HL-60 (cell line): ENCODE measurements around a stretch of chr6.

- RRBS: no CpG with 5 or more reads among the region's 3 CpGs
These were observed 6.0 kb upstream of the GTF3C6 start for GRCh38 chr6:110952420-110952921.

- RRBS: no CpG with 5 or more reads among the region's 4 CpGs
These were observed 34.7 kb downstream of the SLC16A10 start for GRCh38 chr6:111121929-111122459.

- RRBS: no CpG with 5 or more reads among the region's 6 CpGs
These were observed 40.2 kb downstream of the SLC16A10 start for GRCh38 chr6:111127486-111128010.

DNA sequence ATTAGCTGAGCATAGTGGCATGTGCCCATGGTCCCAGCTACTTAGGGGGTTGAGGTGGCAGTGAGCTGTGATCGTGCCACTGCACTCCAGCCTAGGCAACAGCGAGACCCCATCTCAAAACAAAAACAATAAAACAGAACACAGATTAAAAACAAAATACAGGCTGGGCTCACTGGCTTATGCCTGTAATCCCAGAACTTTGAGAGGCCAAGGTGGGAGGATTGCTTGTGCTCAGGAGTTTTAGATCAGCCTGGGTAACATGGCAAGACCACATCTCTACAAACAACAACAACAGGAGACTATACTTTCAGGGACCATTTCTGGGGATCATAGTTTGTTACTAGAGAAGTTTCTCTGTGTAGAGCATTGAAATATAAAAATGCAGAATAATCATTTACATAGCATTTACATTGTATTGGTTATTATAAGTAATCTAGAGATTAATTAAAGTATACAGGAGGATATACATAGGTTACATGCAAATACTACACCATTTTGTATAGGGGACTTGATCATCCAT is 62.7 kb upstream of the MFSD4B start:
- RRBS: no CpG with 5 or more reads among the region's 2 CpGs

DNA sequence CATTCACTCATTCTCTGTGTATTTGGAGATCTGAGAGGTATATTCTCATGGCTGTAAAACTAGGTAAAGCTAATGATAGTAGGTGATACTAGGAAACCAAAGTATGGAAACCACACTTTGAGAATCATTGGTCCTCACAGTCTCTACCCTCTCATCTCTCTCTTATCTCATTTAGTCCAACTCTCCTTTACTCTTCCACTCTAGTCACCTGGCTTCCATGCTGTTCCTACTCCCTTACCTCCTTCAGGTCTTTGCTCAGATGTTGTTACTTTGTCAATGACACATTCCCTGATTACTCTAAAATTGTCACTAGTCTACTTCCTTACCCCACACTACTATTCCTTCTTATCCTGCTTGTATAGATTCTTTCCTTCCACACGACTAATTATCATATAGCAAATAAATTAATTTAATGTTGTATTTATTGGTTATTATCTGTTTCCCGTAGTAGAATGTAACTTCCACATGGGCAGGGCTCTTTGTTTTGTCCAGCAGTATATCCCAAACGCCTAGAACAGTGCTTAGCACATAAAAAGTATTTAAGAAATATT is 67.5 kb downstream of the REV3L start:
- RRBS: no CpG with 5 or more reads among the region's 3 CpGs

DNA sequence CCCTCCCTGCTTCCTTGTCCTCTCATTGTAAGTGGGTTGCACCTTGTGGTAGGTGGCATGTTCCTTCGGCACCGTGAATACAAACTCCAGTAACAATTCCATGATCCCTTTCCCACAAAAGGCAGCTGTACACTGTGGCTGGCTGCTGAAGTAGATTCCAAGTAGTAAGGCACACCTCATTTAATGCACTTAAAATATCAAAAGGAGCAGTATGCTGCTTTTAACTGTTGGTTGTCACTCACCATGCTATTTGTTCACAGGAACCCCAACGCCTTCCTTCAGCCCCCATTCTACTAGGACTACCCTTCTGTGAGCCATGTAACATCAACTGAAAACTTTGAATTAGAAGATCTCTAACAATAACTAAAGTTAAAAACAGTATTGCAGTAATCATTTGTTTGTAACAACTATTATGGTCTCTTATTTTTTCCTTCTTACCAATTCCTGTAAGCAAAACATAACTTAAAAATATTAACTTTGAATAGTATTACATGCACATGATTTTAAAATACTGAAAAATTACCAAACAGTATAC is 8.6 kb downstream of the REV3L start:
- RRBS: no CpG with 5 or more reads among the region's 3 CpGs

GRCh38 chr6:111481513-111481814 is 1.6 kb downstream of the REV3L start:
- RRBS: no CpG with 5 or more reads among the region's 1 CpG

DNA sequence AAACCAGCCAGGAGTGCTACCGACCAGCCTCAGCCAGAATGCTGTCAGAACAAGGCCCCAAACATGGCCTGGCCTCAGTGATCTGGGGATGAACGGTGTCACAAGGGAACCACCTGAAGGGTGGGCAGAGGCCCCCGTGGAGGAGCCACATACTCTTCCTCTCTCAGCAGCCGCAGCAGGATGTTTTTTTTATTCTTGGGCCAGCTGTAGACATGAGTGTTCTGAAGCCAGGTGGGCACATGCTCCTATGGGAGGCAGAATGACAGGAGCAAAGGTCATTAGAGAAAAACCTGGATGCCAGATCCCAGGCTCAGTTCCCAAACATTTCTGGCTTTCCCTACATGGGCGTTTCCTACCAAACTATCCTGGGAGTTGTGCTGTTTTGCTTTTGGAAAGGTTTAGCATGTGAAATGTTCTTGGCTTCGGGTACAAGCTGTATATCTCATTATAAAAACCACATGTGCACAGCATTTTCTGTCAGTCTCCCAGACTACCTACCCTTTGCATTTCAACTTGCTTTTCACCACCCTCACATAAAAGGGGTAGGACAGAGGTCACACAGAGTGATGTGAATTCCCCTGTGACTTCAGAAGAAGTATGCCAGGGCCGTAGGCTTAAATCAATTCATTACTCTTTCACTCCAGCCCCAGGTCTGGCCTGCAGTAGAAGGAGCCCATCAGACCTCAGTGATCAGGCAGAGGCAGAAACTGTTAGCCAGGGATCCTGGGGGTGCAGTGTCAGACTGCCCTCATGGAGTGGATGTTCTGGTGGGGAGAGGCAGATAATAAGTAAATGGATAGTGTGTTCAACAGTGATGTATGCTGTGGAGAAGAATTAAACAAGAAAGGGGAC is 46.1 kb downstream of the TRAF3IP2 start:
- RRBS: no CpG with 5 or more reads among the region's 7 CpGs

GRCh38 chr6:111564413-111565231 is 41.1 kb downstream of the TRAF3IP2 start:
- RRBS: 91% methylated on average over 1 of the region's 9 CpGs

GRCh38 chr6:111566767-111567769 is 38.6 kb downstream of the TRAF3IP2 start:
- RRBS: no CpG with 5 or more reads among the region's 23 CpGs

- RRBS: 99% methylated on average over 4 of the region's 17 CpGs
These were observed 14.2 kb downstream of the TRAF3IP2 start for GRCh38 chr6:111591099-111592186.

- RRBS: no CpG with 5 or more reads among the region's 3 CpGs
These were observed 92.6 kb upstream of the TRAF3IP2 start for GRCh38 chr6:111698388-111698594.

DNA sequence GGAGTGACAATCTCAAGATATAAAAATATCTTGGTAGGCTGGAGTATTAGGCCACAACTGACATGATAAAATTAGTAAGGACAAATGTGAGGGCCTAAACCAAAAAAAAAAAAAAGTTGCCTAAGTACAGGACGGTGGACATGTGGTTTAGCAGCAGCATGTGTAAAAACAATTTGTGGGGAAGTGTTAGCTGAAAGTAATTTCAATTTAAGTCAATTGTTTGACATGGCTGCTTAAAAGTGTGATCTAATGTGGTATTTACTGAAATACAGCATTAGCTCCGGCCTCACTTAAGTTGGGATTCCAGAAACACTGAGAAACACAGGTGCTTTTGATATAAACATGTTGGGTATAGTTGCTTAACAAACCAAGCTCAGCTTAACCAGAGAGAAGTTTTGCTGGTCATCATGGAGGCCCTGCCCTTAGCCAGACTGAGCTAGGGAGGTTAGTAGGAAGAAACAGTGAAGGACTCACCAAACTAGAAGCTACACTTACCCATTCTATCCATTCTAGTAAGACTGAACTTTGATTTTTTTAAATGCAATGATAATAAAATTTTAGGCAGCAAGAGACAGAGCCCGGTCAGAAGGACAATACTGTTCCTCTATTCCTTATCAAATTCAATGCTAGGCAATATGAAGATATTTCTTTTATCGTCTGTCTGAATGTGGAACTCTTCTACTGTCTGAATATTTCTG is 119.6 kb downstream of the FYN start:
- RRBS: no CpG with 5 or more reads among the region's 4 CpGs

DNA sequence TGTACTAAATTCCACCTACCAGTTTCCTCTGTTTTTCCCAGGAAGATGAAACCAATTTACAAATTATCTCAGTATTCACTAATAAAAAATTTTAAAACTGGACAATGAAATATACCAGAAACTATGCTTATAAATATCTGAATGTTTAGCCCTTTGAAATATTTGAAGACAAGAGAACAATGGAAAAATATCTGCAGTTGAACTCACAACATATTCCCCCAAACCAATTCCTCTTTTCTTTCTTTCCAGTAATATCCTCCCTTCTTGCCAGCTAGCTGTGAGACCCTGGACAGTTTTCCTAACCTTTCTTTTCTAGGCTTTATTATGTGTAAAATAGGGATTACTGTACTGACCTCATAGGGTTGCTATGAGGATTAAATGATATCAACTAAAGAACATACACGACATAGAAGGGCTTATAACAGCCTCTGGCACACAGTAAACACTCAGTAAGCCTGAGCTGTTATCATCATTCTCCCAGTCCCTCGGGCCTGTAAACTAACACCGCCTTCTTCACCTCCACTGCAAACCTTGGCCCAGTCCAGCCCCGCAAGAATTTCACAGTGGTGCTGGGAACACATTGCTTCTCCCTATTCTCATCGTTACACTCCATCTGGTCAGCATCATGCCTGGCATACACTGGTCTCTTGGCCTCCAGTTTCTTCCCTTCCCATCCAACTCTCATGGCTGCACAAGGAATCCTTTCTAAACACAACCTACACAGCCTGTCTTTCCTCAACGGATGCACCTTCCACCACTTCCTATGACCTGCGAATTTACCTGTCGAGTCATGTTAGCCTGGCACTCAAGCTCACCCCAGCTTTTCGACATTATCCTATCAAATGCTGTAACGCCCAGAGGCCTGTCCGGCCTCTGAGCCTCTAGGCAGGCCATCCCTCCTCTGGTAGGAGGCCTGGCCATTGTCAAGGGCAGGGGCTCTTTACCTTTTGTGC is 92.2 kb downstream of the FYN start:
- RRBS: no CpG with 5 or more reads among the region's 11 CpGs

- RRBS: no CpG with 5 or more reads among the region's 2 CpGs
These were observed 26.9 kb downstream of the FYN start for GRCh38 chr6:111846357-111846738.

- RRBS: no CpG with 5 or more reads among the region's 5 CpGs
These were observed 19.0 kb downstream of the FYN start for GRCh38 chr6:111854311-111854683.

DNA sequence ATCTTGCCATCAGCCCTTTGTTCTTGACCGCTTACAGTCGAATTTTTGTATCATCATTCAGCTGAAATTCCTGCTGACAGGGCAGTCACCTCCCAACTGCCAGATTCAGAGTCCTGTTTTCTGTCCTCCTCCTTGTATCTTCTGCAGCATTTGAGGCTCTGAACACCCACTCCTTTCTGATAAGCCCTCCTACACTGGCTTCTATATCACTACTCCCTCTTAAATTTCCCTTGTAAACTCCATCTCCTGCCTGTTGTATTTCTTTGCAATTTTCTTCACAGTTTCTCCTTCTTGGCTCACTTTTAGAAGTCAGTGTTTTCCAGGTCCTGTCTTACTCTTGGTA is 77.7 kb upstream of the CCN6 start:
- RRBS: no CpG with 5 or more reads among the region's 2 CpGs

GRCh38 chr6:112004717-112005218 is 49.1 kb upstream of the CCN6 start:
- RRBS: no CpG with 5 or more reads among the region's 4 CpGs

DNA sequence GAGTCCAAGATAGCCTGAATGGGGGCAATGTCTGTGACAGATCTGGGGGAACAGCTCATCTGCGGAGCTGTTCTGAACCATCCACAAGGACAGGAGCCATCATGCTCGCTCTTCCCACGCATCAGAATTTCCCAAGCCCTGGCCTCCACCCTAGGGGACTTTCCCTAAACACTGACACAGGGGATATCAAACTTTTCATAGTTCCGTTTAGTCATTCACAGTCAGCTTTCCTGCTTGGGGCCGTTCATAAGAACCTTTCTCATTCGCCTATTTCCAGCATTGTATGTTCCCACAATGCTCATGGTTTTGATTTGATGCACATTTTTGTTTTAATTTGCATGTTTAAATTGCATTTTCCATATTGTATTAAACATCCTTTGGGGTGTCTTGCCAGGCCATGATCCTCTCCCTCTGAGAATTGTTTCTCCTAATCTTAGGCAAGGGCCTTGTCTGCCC is 37.5 kb upstream of the CCN6 start:
- RRBS: no CpG with 5 or more reads among the region's 6 CpGs

- RRBS: no CpG with 5 or more reads among the region's 5 CpGs
These were observed 62.4 kb downstream of the FAM229B start for GRCh38 chr6:112149712-112150355.